Heart right ventricle (tissue), 2 donors: ENCODE results near the genes MBD3L1, ZNF317, OR7D4, SHFL and ICAM5.

DNA sequence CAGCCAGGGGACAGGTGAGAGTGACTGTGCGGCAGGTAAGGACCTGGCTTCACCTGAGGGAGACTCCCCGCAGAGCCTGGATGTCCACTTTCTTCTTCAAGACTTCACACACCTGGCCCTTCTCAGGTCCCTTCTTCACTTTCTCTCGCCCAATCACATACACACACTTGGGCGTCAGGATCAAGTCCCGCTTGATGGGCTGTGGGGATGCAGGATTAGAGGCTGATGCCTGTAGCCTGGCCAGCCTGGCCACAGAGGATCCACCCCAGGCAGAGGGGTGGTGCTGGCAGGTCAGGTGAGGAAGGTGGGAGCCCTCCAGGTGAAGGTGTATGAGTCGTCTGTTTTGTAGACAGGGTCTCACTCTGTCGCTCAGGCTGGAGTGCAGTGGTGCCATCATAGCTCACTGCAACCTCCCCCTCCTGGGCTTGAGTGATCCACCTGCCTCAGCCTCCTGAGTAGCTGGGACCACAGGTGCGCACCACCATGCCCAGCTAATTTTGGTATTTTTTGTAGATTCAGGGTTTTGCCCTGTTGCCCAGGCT is 13.4 kb upstream of the ZNF414 start:
- PRO-cap, 2 experiments = no peak in any of the 2 experiments

GRCh38 chr19:8576169-8577122 is 796 bp downstream of the MYO1F start:
- PRO-cap, 2 experiments = peak in 1 of 2 experiments; most common plus-strand start chr19:8576948 (in 1); most common minus-strand start chr19:8576804 (in 1)

GRCh38 chr19:8641208-8641429 is 10.7 kb downstream of the NFILZ start:
- PRO-cap, 2 experiments = peak in 1 of 2 experiments; most common plus-strand start chr19:8641311 (in 1)

DNA sequence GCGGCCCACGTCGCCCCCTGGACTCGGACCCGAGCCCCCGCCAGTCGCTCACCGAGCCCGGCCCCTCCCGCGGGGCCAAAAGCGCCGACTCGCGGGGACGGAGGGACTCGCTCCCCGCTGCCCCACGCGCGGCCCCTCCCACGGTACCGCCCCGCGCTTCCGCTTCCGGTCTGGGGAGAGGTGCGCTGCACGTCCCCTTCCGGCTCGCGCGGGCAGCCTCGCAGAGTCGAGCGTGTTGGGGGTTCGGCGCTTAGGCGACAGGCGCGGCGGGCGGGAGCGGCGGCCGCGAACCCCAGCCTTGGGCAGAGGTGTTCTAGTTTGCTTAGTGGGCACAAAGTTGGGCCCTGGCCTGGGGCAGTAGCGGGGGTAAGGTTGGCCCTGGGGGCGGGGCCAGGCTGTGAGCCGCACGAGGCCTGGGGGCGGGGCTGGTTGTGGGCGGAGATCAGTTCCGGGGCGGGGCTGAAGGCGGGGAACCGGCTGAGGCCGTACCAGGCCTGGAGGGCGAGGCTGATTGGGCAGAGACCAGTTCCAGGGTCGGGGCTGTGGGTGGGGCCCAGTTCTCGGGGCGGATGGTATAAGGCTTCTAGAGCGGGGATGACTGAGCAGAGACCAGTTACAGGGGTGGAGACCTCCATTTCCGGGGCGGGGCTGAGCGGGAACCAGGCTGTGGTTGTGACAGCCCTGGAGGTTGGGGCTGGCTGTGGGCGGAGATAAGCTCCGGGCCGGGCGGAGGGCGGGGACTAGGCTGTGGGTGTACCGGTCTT is at the start of gene MBD3L1:
TSS of gene MBD3L1 (plus strand) at position 221 of the 764 bp plus-strand sequence.
- PRO-cap, 2 experiments = peak in 2 of 2 experiments; most common plus-strand start position 198 of the sequence (in 2); most common minus-strand start position 91 of the sequence (in 2)

DNA sequence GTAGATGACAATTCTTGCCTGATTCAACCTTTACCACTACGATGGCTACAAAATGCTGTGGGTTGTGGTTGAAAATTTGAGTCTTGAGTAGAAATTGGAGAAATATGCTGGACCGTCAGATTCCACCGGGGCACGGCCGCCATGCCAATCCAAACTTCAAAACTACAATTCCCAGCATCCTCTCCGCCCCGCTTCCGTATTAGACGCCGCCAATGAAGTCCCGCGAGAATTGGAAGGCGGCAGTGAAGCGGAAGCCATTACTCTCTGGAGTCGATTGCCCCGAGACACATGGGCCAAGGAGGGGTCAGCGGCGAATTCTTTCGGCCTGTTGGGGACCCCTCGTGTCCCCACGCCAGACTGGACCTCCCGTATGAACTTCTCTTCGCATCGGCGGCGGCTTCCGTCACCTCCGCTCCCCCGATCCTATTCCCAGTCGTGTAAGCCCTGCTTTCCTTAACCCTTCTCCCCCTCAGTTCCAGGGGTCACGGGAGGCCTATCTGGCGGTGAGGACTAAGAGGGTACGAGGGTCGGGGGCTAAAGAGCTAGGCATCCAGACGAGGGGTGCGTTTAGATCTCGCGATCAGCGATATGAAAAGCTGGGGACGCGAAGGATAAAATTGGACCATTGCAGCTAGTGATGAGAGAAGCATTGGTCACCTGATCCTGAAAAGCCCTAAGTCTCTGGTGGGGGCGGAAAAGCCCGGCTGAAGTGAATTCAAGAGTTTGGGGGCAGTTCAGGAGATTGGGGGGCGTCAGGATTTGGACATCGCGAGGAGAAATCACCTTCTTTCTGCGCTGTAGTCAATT is at the start of gene ZNF317:
TSS of gene ZNF317 (plus strand) at position 242 of the 807 bp plus-strand sequence.
- PRO-cap, 2 experiments = peak in 2 of 2 experiments; most common plus-strand start position 242 of the sequence (in 2); most common minus-strand start position 157 of the sequence (in 2)

- PRO-cap, 2 experiments = no peak in any of the 2 experiments
These were observed at the start of gene OR7D4 for GRCh38 chr19:9219293-9219806. Gene OR7D4 (minus strand): TSS chr19:9219589.

DNA sequence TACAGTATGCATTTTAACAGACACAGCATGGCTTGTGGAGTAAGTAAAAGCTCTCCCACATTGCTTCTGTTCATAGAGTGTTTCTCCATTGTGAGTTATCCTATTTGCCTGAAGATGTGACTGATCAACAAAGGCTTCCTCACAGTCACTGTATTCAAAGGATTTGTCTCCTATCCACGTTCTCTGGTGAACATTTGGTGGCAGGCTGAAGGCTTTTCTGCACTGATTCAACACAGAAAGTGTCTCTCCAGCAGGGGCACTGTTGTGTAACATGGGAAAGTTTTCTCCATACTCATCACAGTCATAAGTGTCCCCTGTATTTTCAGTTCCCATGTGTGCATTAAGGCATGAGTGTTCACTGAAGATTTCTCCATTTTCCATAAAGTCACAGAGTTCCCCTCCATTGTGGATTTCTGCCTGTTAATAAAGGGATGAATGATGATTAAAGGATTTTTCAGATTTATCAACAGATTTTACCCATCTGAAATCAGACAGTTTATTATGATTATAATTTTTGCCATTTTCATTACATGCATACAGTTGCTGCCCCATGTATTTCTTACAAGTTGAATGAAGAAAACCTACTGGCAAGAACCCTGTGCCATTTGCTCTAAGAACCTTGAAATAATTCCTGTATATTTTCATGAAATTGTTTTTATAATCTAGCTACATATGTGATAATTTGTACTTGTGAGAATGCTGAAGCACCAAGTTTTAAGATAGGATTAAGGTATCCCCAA is 17.4 kb downstream of the ZNF121 start:
- PRO-cap, 2 experiments = no peak in any of the 2 experiments

DNA sequence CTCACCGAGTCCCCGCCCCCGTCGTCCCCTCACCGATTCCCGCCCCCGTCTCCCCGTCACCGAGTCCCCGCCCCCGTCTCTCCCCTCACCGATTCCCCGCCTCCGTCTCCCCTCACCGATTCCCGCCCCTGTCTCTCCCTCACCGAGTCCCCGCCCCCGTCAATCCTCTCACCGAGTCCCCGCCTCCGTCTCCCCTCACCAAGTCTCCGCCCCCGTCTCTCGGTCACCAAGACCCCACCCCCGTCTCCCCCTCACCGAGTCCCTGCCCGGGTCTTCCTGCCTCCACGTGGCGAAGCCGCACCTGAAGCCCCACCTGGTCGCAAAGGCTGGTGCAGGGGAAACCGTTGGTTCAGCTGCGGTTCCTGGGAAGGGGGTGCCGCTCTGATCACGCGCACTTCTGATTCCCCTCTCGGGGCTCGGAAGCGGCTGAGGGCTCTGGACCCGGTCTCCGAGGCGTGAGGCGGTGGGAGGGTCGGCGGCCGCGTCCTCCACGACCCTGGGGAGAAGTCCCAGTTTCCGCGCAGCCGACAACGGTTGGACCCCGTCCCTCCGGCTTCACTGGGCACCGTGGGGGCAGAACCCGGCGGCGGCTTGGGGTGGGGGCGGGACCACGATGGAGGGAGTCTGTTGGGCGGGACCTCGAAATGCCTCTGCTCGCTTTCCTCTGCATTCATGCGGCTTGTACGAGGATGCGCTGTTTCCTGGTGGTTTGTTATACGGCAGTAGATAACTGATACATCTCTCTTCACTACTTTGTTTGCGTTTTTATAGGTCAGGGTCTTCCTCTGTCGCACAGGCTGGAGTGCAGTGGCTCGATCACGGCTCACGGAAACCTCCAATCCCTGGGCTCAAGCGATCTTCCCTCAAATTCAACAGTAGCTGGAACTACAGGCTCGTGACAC is 24.3 kb upstream of the ZNF846 start:
- PRO-cap, 2 experiments = peak in 2 of 2 experiments; most common plus-strand start position 254 of the sequence (in 1); most common minus-strand start position 560 of the sequence (in 1)

DNA sequence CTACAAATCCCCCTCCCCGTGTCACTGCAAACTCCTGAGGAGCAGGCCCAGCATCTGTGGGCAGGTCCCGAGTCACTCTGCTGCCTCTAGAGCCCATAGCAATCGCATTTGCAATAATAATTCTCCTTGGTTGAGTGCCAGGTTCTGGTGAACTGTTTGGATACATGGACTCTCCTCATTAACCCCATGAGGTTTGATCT is 910 bp downstream of the PIN1 start:
- PRO-cap, 2 experiments = no peak in any of the 2 experiments

DNA sequence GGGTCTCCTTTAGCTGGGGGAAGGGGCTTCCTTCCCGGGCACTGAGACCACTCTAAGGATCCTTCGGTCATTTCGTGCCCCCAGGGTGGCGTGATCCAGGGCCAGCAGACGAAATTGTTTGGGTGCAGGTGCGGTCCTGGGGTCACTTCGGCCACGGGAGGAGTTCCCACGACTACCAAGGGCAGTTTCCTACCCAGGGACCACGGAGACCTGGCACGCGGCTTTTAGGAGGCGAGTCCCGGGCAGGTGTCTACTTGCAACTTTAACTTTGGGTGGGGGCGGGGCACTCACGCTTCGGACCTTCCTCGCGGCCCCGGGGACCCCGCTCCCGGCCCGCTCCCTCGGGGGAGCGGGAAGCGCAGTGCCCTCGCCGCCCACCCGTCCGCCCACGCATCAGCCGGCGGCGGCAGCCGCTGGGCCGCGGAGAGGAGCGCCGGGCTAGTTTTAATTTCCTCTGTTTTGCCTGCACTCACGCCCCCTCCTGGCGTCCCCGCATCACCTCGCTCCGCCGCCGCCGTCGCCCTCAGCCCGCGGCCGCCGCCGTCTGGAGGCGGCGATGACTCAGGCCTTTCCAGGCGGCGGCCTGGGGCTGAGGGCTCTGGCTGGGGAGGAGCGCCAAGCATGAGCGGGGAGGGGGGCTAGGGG is 21.8 kb downstream of the OLFM2 start:
- PRO-cap, 2 experiments = no peak in any of the 2 experiments

- PRO-cap, 2 experiments = peak in 1 of 2 experiments; most common plus-strand start chr19:10006525 (in 1); most common minus-strand start chr19:10006452 (in 1)
These were observed 4.1 kb downstream of the COL5A3 start for GRCh38 chr19:10005898-10006868.

- PRO-cap, 2 experiments = peak in 1 of 2 experiments; most common minus-strand start chr19:10008342 (in 1)
These were observed 2.2 kb downstream of the COL5A3 start for GRCh38 chr19:10007999-10008601.

GRCh38 chr19:10085901-10086532 is at the start of gene SHFL:
Gene SHFL (plus strand): TSS chr19:10086317.
- PRO-cap, 2 experiments = peak in 2 of 2 experiments; most common plus-strand start chr19:10086330 (in 1); most common minus-strand start chr19:10086186 (in 1)

- PRO-cap, 2 experiments = no peak in any of the 2 experiments
These were observed 1.4 kb upstream of the PPAN start for GRCh38 chr19:10104429-10105506.

GRCh38 chr19:10110035-10110908 is 1.2 kb upstream of the P2RY11 start:
- PRO-cap, 2 experiments = no peak in any of the 2 experiments

- PRO-cap, 2 experiments = no peak in any of the 2 experiments
These were observed 3.6 kb downstream of the P2RY11 start for GRCh38 chr19:10114959-10115645.

- PRO-cap, 2 experiments = no peak in any of the 2 experiments
These were observed 3.6 kb downstream of the EIF3G start for GRCh38 chr19:10116220-10116433.

DNA sequence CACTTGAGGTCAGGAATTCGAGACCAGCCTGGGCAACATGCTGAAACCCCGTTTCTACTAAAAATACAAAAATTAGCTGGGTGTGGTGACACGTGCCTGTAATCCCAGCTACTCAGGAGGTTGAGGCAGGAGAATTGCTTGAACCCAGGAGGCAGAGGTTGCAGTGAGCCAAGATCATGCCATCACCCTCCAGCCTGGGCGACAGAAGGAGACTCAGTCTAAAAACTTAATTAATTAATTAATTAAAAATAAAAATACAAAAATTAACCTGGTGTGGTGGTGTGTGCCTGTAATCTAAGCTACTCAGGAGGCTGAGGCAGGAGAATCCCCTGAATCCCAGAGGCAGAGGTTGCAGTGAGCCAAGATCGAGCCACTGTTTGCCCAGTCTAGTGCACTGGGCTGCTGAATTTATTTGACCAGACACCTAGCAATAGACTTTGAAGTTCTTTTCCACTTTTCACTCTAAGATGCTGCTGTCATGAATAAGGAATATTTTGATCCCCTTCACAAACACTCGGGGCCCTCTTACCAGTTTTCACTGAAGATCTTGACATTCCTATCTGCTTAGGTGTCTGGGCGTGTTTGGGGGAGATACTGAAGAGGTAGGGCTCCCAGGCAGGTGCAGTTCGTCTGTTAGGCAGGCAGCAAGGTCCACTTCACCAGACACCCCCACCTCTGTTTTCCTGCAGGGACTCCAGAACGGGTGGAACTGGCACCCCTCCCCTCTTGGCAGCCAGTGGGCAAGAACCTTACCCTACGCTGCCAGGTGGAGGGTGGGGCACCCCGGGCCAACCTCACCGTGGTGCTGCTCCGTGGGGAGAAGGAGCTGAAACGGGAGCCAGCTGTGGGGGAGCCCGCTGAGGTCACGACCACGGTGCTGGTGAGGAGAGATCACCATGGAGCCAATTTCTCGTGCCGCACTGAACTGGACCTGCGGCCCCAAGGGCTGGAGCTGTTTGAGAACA is 3.7 kb upstream of the ICAM4 start:
- PRO-cap, 2 experiments = no peak in any of the 2 experiments

DNA sequence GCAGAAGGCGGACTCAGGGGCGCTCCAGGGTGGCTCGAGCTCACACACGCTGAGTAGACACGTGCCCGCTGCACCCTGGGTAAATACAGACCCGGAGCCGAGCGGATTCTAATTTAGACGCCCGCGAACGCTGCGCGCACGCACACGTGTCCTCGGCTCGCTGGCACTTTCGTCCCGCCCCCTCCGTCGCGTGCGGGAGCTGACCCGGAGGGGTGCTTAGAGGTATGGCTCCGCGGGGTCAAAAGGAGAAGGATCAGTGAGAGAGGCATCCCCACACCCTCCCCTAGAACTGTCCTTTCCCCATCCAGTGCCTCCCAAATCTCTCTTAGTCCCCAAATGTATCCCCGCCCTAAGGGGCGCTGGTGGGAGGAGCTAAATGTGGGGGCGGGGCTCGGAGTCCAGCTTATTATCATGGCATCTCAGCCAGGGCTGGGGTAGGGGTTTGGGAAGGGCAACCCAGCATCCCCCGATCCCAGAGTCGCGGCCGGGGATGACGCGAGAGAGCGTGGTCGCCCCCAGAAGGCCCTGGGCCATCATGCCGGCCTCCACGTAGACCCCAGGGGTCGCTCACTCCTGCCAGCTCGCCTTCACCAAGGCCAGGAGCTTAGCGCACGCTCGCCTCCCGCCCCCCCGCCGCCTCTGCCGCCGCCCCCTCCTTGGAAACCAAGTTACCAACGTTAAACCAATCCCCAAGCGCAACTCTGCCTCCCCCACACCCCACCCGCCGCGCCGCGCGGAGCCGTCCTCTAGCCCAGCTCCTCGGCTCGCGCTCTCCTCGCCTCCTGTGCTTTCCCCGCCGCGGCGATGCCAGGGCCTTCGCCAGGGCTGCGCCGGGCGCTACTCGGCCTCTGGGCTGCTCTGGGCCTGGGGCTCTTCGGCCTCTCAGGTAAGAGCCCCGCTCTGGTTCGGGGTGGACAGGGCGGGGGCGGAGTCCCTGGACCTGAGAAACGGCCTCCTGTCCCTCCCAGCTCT is at the start of gene ICAM5:
TSS of gene ICAM5 (plus strand) at position 713 of the 972 bp plus-strand sequence.
- PRO-cap, 2 experiments = peak in 1 of 2 experiments; most common minus-strand start position 291 of the sequence (in 1)

DNA sequence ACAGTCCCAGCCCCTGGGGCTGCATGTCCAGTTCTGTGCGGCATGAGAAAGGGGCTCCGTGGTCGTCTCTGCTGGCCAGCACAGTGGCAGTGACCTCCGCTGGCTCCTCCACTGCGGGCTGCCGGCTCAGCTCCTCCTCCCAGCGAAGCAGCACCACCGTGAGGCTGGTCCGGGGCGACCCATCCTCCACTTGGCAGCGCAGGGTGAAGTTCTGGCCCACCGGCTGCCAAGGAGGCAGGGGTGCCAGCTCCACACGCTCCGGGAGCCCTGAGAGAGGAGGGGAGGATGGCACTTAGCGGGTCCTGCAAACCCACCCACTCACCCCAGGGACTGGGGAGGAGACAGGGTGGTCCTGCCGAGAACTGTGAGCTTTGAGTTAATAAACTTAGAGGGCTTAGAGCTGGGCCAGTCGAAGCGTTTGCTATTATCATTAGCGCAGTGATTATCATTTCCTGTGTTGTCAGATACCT is 2.4 kb upstream of the RAVER1 start:
- PRO-cap, 2 experiments = peak in 1 of 2 experiments; most common minus-strand start position 91 of the sequence (in 1)